HepG2 (cell line): ENCODE measurements around a stretch of chr17.

- RRBS, 2 experiments = no CpG with 5 or more reads among the region's 1 CpG
CAGE:
- cytosol, long polyA minus RNA = no peak
- cytosol, long polyA plus RNA = no peak
- long polyA plus RNA = no peak
- nucleus, long polyA minus RNA = no peak
- nucleus, long polyA plus RNA = no peak
These were observed 17.4 kb downstream of the NCBP3 start for GRCh38 chr17:3828698-3828949.

DNA sequence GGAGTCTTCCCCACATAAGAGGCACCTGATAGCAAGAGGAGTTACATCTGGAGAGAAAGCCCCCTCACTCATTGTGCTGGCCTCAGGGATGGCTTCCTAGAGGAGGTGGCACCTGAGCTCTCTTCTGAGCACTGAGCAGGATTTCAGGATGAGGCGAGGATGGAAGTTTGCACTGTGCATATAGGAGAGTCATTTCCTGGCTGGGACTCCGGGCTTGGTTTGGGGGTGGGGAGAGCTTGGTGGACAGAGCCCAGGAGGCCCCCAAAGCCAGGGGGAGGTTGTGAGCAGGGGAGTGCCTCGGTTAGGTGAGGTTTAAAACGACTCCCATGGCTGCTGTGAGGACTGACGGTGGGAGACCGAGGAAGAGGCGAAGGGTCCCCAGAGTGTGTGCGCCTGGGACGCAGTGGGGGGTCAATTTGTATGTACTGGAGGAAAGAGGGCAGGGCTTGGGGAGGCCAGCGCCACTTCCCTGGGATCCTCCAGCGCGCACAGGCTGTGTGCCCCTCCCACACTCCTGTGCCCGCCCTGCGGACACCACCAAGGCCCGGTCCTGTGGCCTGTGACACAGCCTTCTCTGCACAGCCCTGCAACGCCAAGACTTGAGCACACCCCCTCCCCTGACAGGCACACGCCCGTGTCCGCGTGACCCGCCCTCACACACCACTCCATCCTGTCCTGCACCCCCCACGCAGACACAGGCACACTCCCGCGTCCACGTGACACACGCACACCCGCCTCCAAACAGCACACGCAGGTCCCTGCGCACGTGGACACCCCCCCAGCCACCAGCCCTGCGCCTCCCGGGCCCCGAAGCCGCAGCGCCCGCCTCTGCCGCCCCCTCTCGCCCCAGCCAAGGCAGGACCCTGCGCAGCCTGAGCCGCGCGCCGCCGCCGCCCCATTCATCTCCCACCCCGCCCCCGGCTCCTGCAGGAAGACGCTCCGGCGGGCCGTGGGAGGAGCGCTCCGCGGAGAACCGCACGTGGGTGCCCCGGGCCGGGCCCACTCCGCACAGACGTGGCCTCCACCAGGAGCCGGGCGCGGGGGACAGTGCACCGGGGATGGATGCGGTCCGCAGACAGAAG lies 915 bp downstream of the CAMKK1 start:
- RRBS, 2 experiments = 1 to 2% methylated on average over 12 to 17 of the region's 66 CpGs
CAGE:
- cytosol, long polyA minus RNA = no peak
- cytosol, long polyA plus RNA = no peak
- long polyA plus RNA = no peak
- nucleus, long polyA minus RNA = no peak
- nucleus, long polyA plus RNA = no peak

DNA sequence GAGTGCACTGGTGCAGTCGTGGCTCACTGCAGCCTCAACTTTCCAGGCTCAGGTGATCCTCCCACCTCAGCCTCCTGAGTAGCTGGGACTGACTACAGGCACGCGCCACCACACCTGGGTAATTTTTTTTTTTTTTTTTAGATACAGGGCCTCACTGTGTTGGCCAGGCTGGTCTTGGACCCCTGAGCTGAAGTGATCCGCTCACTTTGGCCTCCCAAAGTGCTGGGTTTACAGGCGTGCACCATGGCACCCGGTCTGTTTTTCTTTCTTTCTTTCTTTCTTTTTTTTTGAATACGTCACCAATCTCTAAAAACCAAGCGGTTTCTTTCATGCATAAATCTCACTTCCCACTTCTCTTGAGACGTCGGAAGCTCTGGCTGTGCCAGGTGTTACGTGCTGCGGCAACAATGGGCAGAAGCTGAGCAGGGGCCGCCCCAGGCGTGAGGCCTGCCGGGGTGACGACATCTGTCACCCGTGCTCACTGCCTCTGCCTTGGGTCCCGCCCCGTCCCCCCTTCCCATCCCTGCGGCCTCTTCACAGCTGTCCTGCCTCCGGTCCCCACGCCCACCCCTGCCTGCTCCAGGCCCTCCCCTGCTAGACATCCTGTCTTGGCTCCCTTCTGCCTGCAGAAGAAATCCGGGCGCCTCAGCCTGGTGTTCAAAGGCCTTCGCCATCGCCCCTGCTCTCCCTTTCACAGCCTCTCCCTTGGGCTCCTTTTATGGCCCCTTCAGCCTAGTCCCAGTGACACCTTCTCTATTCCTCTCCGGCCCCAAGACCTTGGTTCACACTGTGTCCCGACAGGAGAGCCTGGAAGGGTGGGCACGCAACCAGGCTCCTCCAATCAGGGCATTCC lies 5.0 kb downstream of the P2RX1 start:
- RRBS, 2 experiments = 15 to 17% methylated on average over 7 of the region's 29 CpGs
CAGE:
- cytosol, long polyA minus RNA = no peak
- cytosol, long polyA plus RNA = no peak
- long polyA plus RNA = no peak
- nucleus, long polyA minus RNA = no peak
- nucleus, long polyA plus RNA = no peak

DNA sequence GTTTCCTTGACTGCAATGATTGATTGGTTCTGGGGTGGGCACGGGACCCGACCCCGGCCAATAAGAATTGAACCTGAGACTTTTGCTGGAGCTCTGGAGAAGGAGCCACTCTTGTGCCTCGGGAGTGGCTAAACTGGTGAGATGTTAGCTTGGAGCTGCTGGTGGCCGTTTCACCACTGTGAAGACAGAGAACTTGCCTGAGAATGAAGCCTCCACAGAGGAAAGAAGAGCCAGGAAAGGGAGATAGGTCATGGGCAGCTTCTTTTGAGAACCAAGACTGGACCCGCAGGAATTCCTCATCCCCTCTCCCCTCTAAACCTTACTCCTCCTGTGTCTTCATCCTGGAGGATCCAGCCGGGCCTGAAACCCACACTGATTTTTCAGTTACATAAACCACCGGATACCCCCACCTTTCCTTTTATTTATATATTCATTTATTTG lies 4.4 kb downstream of the P2RX1 start:
- RRBS, 2 experiments = no CpG with 5 or more reads among the region's 8 CpGs
CAGE:
- cytosol, long polyA minus RNA = no peak
- cytosol, long polyA plus RNA = no peak
- long polyA plus RNA = no peak
- nucleus, long polyA minus RNA = no peak
- nucleus, long polyA plus RNA = no peak

GRCh38 chr17:3928966-3929692 lies 12.9 kb upstream of the P2RX1 start:
- RRBS, 2 experiments = 30 to 37% methylated on average over 2 to 5 of the region's 19 CpGs
CAGE:
- cytosol, long polyA minus RNA = no peak
- cytosol, long polyA plus RNA = no peak
- long polyA plus RNA = no peak
- nucleus, long polyA minus RNA = no peak
- nucleus, long polyA plus RNA = no peak

DNA sequence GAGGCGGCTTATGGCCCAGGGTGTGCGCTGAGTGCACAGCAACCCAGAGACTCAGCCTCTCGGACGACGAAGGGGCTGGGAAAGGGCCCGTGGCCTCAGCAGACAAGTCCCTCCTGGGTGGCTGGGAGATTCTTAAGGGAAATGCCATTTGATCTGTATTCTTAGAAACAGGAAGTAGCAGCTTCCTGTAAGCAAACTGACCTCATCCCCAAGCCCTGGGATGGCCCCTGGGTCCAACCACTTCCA lies 19.8 kb upstream of the ATP2A3 start:
- RRBS, 2 experiments = no CpG with 5 or more reads among the region's 6 CpGs
CAGE:
- cytosol, long polyA minus RNA = no peak
- cytosol, long polyA plus RNA = no peak
- long polyA plus RNA = no peak
- nucleus, long polyA minus RNA = no peak
- nucleus, long polyA plus RNA = no peak

- RRBS, 2 experiments = no CpG with 5 or more reads among the region's 6 CpGs
CAGE:
- cytosol, long polyA minus RNA = no peak
- cytosol, long polyA plus RNA = no peak
- long polyA plus RNA = no peak
- nucleus, long polyA minus RNA = no peak
- nucleus, long polyA plus RNA = no peak
These were observed 41.1 kb upstream of the ATP2A3 start for GRCh38 chr17:4005333-4005727.

- RRBS, 2 experiments = 88 to 94% methylated on average over 8 of the region's 22 CpGs
CAGE:
- cytosol, long polyA minus RNA = no peak
- cytosol, long polyA plus RNA = no peak
- long polyA plus RNA = no peak
- nucleus, long polyA minus RNA = no peak
- nucleus, long polyA plus RNA = no peak
These were observed 45.1 kb upstream of the ATP2A3 start for GRCh38 chr17:4009102-4009905.

DNA sequence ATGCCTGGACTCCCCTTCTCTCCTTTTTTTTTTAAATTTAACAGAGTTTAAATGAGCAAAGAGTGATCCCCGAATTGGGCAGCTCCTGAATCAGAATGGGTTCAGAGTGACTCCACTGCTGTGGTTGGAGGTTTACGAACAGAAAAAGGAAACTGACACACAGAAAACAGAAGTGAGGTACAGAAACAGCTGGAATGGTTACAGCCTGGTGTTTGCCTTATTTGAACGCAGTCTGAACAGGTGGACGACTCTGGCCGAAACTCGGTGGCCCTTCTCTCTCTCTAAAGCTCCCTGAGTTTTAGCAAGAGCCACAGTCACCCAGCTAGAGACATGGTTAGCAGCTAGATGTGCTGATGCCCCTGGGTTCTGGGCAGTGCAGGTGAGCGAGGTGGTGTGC lies 54.2 kb upstream of the ATP2A3 start:
- RRBS, 2 experiments = no CpG with 5 or more reads among the region's 7 CpGs
CAGE:
- cytosol, long polyA minus RNA = no peak
- cytosol, long polyA plus RNA = no peak
- long polyA plus RNA = no peak
- nucleus, long polyA minus RNA = no peak
- nucleus, long polyA plus RNA = no peak

DNA sequence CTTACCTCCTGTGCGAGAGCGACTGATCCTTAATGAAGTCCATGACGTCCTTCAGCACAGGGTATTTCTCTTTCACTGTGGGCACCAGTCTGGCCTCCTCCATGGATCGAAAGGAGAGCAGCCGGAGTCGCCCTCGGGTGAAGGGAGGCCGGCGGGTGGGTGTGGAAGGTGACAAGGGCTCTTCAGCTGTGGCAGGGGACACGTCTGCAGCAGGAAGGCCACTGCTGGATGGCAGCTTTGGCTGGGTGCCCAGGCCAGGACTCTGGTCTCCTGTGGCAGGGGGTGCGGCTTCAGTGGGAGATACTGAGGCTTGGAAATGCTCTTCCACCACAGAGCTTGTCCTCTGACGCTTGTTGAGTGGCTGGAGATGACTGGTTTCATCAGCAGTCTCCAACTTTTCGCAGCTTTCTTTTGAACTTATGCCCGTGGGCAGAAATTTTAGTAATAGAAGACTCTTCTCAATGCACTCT lies 78.4 kb downstream of the ZZEF1 start:
- RRBS, 2 experiments = no CpG with 5 or more reads among the region's 14 CpGs
CAGE:
- cytosol, long polyA minus RNA = no peak
- cytosol, long polyA plus RNA = no peak
- long polyA plus RNA = no peak
- nucleus, long polyA minus RNA = no peak
- nucleus, long polyA plus RNA = no peak

DNA sequence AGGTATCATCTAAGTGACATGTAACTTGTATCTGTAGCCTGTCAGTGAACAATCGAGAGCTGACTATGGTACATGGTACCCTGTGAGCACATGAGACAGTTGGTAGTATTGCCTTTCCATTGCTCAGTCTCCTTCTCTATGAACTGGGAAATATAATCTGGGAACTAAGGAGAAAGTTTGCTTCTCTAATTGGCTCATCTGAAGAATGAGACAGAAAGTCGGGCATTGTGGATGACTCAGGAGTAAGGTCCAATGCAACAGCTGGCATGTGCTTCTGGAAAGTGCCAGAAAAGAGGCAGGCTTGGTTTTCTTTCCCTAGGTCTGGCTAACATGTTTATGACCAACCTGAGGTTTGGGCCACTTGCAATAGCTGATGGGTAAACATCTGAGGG lies 51.9 kb downstream of the ZZEF1 start:
- RRBS, 2 experiments = no CpG with 5 or more reads among the region's 2 CpGs
CAGE:
- cytosol, long polyA minus RNA = no peak
- cytosol, long polyA plus RNA = no peak
- long polyA plus RNA = no peak
- nucleus, long polyA minus RNA = no peak
- nucleus, long polyA plus RNA = no peak

- RRBS, 2 experiments = no CpG with 5 or more reads among the region's 4 CpGs
CAGE:
- cytosol, long polyA minus RNA = no peak
- cytosol, long polyA plus RNA = no peak
- long polyA plus RNA = no peak
- nucleus, long polyA minus RNA = no peak
- nucleus, long polyA plus RNA = no peak
These were observed 34.5 kb downstream of the ZZEF1 start for GRCh38 chr17:4108264-4108771.

DNA sequence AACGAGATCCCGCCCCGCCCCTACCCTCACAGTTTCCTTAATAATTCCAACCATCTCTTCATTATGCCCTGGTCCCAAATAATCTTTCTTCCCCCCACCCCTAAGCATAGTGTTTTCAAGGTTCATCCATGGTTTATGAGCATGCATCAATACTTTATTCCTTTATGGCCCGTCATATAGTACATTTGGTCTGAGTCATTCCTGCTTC lies 1.2 kb downstream of the CYB5D2 start:
- RRBS, 2 experiments = no CpG with 5 or more reads among the region's 4 CpGs
CAGE:
- cytosol, long polyA minus RNA = no peak
- cytosol, long polyA plus RNA = no peak
- long polyA plus RNA = no peak
- nucleus, long polyA minus RNA = no peak
- nucleus, long polyA plus RNA = no peak

DNA sequence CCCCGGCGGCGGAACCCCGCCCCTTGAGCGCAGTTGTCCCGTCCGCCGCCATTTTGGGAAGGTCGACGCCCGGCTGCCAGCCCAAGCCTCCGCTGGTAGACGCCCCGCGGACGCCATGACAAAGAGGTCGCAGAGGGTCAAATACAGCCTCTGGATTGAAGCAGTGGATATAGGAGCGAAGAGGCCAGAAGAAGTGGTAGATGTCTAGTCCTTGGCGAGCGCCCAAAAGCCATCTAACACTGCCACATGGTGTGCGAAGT lies 186 bp upstream of the UBE2G1 start:
- RRBS, 2 experiments = under 1 to 2% methylated on average over 11 of the region's 21 CpGs
CAGE:
- cytosol, long polyA minus RNA = no peak
- cytosol, long polyA plus RNA = no peak
- long polyA plus RNA = no peak
- nucleus, long polyA minus RNA = no peak
- nucleus, long polyA plus RNA = no peak

DNA sequence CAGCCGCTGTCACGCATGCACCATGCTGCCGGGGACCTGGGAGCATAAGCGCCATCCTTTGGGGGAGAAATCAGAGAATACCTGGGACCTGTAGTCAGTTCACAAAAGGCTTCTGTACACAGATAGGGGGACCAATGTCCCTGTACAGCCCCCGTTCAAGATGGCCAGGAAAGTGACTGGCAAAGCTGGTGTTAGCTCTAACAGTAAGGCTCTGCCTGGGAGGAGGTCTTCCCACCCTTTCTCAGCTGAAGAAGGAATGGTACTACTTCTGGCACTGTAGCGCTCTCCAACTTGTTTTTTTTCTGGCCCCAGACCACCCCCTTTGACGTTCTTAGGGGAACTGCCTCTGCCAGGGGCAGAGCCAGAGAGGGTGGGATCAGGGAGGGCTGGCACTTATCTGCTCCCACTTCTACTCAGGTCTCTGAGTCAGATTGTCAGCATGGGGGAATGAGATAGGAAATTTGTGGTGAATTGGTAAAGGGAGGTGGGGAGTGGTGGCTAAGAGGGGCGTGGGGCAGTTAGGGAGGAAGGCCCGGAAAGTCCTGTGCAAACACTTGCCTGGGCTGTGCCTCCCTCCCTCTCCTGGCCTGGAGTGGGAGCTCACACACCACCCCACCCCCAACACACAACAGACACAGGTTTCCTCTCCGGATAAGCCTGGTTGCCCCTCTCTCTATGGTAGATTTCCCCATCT lies 2.4 kb downstream of the SPNS2 start:
- RRBS, 2 experiments = 18 to 57% methylated on average over 1 of the region's 10 CpGs
CAGE:
- cytosol, long polyA minus RNA = no peak
- cytosol, long polyA plus RNA = no peak
- long polyA plus RNA = no peak
- nucleus, long polyA minus RNA = no peak
- nucleus, long polyA plus RNA = no peak

DNA sequence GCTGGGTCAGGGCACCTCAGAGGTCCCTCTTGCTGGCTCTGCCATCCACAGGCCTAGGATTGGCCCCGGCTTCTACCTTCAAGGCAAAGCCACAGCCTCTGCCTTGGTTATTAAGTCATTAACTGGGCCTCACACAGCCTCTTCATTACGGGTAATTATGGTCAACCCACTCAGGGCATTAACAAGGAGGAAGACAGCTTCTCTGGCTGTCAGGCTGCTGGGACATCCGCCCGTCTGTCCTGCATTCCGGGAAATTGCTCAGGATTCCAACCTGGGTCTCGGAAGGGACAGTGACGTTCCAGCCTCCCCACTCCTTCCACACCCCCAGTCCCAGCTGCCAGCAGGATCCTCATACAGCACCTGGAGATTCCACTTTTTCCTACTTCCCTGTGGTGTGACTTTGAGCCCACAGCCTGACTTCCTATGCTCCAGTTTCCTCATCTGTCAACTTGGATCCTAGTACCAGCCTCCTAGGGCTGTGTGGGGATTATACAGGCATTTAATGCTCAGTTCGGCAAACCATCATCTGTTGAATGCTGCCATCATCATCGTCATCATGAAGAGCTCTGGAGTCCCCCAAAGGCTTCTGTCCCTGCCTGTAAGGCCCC lies 13.0 kb downstream of the SPNS2 start:
- RRBS, 2 experiments = no CpG with 5 or more reads among the region's 9 CpGs
CAGE:
- cytosol, long polyA minus RNA = no peak
- cytosol, long polyA plus RNA = no peak
- long polyA plus RNA = no peak
- nucleus, long polyA minus RNA = no peak
- nucleus, long polyA plus RNA = no peak

- RRBS, 2 experiments = 97 to 100% methylated on average over 4 to 5 of the region's 26 CpGs
CAGE:
- cytosol, long polyA minus RNA = no peak
- cytosol, long polyA plus RNA = no peak
- long polyA plus RNA = no peak
- nucleus, long polyA minus RNA = no peak
- nucleus, long polyA plus RNA = no peak
These were observed 13.8 kb downstream of the MYBBP1A start for GRCh38 chr17:4541257-4541962.

DNA sequence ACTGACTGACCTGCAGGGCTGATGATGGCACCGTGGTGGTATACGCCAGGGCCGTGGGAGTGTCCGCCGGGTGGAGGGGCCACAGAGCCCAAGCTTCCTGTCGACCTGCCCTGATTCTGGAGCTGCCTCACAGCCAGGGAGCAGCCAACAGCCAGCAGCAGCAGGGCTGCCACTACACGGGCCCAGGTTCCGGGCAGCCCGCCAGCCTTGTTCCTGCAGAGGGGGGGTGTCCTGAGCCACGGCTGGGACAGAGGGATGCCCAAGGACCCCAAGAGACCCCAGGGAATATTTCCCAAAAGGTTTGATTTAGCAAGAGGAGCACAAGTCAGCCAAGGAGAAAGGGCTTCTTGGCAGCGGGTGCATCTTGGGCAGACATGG lies 840 bp downstream of the GGT6 start:
- RRBS, 2 experiments = no CpG with 5 or more reads among the region's 11 CpGs
CAGE:
- cytosol, long polyA minus RNA = no peak
- cytosol, long polyA plus RNA = no peak
- long polyA plus RNA = no peak
- nucleus, long polyA minus RNA = no peak
- nucleus, long polyA plus RNA = no peak

GRCh38 chr17:4586041-4586724 lies 1.9 kb downstream of the SMTNL2 start:
- RRBS, 2 experiments = no CpG with 5 or more reads among the region's 11 CpGs
CAGE:
- cytosol, long polyA minus RNA = no peak
- cytosol, long polyA plus RNA = no peak
- long polyA plus RNA = no peak
- nucleus, long polyA minus RNA = no peak
- nucleus, long polyA plus RNA = no peak

- RRBS, 2 experiments = no CpG with 5 or more reads among the region's 9 CpGs
CAGE:
- cytosol, long polyA minus RNA = no peak
- cytosol, long polyA plus RNA = no peak
- long polyA plus RNA = no peak
- nucleus, long polyA minus RNA = no peak
- nucleus, long polyA plus RNA = no peak
These were observed 2.9 kb downstream of the SMTNL2 start for GRCh38 chr17:4587102-4587703.